Kidney epithelial cell (primary cell): ENCODE measurements around a stretch of chr6.

GRCh38 chr6:108557742-108558438 is 2.8 kb upstream of the FOXO3 start:
- RAMPAGE, long total RNA = no peak
- RRBS = 1% methylated on average over 28 of the region's 91 CpGs

- RAMPAGE, long total RNA = no peak
- RRBS = no CpG with 5 or more reads among the region's 7 CpGs
Measured at GRCh38 chr6:108582760-108583483, 22.2 kb downstream of the FOXO3 start.

- RAMPAGE, long total RNA = no peak
- RRBS = no CpG with 5 or more reads among the region's 9 CpGs
Measured at GRCh38 chr6:108589212-108590271, 28.8 kb downstream of the FOXO3 start.

- RAMPAGE, long total RNA = no peak
- RRBS = no CpG with 5 or more reads among the region's 1 CpG
Measured at GRCh38 chr6:108596707-108597168, 36.0 kb downstream of the FOXO3 start.

- RAMPAGE, long total RNA = no peak
- RRBS = no CpG with 5 or more reads among the region's 2 CpGs
Measured at GRCh38 chr6:108673374-108673910, 112.7 kb downstream of the FOXO3 start.

DNA sequence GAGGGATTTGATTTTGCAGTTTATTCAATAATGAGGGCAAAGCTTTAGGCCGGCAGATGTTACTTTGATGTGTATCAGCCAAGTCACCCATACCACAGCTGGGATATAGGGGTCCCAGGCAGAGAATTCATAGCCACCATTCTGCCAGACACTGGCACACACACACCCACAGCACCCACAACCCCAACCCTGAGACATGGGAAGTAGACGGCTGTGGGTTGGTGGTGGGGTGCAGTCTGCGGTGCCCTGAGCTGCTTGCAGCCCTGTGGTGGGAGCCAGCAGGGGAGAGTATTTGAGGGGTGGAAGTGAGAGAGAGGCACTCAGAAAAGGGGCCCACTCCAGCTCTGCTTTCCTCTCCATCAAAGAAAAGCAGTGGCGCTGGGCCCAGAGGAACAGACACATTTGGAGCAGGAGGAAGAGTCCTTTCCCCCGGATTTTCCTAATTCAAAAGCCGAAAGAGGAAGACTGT is 125.3 kb downstream of the FOXO3 start:
- RAMPAGE, long total RNA = no peak
- RRBS = no CpG with 5 or more reads among the region's 6 CpGs

DNA sequence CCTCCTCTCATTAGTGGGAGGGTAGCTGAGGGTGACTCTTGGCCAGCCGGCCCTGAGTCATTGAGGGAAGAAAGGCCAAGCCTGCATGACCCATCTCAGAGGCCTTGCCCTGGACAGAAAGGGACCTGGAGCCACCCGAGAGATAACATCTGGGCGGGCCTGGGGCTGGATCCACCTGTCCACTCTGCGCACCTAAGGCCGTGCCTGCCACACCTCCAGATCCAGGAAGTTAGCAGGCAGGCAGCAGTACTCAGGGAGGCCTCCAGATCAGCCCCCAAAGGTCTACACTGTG is 115.7 kb upstream of the ARMC2 start:
- RAMPAGE, long total RNA = no peak
- RRBS = no CpG with 5 or more reads among the region's 5 CpGs

DNA sequence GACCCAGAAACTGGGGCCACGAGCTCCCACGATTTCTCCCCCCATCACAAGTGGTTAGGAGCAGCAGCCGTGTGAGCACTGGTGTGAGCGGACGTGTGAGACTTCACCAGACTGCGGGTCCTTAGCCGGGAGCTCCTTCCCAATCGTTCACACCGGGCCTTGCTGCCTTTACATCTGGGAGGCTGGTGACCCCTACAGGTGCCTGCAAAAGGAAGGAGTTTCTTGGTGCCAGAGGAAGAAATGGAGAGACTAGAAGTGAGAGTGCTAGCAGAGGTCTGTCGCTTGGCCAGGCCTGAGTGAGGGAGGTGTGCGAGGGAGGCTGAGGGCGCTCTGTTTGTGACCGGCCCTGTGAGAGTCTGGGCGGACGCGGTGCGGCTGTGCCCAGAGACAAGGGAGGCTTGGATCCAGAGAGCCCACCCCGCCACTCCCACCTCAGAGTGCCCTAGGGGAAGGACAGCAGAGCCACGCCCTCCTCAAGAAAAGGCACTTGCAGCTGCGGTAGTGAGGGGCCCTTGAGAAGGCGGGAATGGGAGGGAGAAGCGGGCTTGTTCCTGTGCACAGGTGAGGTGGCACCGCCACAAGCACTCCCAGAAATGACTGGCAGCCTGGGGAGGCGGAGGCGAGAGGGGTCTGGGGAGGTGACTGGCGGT is 10.0 kb upstream of the ARMC2 start:
- RAMPAGE, long total RNA = no peak
- RRBS = no CpG with 5 or more reads among the region's 26 CpGs

DNA sequence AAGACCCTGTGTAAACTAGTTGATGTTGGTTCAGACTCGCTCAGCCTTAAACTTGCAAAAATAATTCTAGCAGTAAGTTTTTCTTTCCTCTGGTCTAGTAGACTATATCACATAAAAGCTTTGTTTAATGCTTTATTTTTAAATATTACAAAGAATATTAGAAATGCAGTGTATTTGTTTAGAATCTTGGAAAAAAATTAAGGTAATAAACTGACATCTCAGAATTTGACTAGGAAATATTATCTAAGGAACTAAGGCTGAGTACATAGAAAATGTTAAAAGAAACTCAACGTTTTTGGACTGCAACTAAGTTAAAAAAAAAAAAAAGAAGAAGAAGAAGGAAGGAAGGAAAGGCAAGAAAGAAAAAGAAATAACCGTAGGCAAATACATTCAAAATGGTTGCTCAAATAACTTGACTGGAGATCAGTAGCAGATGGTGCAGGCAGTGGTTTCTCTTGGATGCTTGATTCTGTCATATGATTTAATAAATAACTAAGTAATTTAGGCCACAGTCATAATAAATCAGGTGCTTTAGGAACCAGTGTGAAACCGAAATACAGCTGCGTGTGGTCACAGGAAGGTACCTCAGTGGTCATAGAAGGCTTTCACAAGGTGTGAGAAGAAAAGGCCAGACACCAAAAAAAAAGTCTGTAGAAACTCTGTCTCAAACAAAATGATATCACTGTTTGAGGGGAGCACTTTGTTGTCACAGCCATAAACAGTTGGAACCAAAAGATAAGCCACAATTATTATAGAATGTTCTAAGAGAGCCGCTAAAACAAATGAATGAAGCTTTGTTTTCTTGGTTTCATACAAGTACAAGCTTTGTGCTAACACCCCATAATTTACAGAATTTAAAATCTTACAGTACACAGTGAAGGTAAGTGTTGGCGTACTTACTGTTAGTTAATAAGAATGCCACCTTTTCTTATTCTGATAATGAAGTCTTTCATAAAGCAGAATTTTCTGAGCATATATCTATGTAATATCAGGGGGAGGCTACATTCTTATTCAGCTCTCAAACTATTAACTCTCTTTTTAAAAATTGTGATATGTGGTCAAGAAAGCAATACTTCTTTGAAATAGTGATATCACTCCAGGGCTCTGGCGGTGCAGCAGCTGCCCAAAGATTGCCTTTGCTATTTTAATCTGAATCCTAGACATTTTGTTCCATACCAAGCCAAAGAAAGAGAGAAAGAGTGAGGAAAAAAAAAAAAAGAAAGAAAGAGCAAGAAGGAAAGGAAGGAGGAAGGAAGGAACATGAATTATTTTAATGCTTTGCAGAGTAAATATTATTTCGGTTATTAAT is 56.6 kb downstream of the ARMC2 start:
- RAMPAGE, long total RNA = no peak
- RRBS = no CpG with 5 or more reads among the region's 9 CpGs

DNA sequence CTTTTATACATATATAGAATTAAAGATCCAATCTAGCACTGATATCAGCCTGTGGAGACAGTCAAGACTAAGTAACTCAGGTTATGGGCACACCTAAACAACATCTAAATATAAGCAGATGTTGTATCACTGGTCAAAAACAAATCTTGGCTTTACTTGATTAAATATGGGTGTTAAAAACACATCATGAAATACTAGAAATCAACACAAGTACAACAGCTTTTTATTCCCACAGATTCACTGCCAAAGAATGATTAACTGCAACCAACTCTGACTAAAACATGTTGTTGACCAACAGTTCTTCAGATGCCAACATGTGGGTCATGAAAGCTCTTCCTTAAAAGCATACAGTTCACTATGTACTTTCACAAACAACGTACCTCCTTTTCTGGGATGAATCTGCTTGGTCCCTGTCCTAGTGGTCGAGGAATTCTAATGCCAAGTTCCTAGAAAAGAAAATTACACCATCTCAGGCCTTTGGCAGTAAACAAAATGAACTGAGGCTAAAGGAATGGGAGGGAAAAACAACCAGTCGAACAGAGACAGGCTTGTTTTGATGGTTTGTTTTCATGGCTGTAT is 92.7 kb downstream of the SESN1 start:
- RAMPAGE, long total RNA = no peak
- RRBS = no CpG with 5 or more reads among the region's 3 CpGs

DNA sequence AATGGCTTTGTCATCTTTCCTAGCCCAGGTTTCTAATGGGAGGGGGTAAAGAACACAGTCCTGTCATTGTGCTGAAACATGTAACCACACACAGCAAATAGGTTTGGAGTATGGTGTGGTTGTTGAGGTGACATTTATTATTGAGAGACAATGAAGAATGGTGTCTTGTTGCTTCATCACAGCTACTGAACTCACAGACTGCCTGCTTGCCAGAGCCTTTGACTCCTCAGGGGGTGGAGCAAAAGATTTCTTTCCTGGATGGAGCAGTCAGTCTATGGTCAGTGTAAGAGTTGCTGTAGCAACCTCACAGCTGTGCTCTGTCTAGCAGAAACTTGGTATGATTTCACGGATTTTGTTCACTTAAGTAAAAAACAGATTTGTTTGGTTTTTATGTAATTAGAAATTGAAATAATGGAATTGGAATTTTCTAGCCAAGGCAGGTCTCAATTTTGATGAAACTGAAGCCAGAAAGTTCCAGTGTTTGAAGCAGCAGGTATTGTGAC is 70.3 kb downstream of the CEP57L1 start:
- RAMPAGE, long total RNA = no peak
- RRBS = no CpG with 5 or more reads among the region's 1 CpG

DNA sequence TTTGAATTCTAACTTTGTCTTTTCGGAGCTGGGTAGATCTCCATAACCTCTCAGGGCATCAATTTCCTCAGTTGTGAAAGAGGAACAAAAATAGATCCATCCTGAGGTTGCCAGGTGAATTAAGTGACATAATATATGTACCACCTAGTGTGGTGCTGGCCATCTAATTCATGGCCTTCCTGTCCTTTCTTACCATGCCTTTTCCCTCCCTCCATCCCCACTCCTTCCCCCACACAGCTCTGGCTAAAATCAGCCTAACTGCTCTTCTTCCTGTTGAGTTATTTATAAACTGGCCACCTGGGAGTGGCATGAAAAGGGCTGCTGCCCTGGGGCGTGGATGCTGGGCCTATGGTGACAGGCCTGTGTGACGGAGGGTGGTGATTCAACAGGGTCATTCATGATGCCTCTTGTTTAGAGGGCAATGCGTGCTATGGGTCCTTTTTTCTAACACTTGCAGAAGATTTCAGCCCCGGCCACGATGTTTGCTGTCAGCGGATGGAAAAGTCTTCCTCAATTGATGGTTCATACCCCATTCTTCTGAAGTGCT is 88.3 kb downstream of the CD164 start:
- RAMPAGE, long total RNA = no peak
- RRBS = no CpG with 5 or more reads among the region's 7 CpGs

DNA sequence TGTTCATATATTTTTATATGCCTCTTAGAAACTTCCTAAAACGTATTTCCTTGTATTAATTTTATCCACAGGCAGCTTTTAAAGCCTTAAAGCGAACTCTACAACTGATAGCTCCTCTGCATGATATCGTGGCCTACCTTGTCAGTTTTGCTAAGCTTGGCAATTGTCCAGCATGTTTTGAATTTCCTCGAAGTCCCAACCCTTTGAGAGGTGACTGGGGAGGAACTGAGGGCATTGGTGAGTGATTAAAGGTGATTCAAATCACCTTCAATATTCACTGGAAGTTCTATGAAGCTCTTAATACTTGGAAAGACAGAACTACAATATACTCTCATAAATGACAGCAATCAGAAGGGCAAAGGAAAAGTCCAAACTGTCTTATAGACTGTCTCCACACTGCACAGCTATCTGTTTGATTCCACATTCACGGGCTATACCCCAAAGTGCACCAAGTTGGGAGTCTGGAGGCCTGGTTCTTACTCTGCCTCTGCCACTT is 86.8 kb downstream of the CD164 start:
- RAMPAGE, long total RNA = no peak
- RRBS = no CpG with 5 or more reads among the region's 5 CpGs

DNA sequence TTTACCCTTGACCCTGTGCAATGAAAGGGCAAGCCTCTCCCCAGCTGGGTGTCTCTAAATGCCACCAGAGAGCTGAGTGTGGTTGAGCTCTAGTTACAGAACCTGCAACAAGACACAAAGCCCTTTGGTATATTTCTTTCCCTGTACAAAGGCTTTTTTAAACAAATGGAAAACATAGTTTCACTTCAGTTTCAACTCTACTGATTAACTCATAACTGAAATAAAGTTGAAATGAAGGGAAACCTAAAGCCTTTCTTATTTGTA is 65.2 kb downstream of the CD164 start:
- RAMPAGE, long total RNA = no peak

DNA sequence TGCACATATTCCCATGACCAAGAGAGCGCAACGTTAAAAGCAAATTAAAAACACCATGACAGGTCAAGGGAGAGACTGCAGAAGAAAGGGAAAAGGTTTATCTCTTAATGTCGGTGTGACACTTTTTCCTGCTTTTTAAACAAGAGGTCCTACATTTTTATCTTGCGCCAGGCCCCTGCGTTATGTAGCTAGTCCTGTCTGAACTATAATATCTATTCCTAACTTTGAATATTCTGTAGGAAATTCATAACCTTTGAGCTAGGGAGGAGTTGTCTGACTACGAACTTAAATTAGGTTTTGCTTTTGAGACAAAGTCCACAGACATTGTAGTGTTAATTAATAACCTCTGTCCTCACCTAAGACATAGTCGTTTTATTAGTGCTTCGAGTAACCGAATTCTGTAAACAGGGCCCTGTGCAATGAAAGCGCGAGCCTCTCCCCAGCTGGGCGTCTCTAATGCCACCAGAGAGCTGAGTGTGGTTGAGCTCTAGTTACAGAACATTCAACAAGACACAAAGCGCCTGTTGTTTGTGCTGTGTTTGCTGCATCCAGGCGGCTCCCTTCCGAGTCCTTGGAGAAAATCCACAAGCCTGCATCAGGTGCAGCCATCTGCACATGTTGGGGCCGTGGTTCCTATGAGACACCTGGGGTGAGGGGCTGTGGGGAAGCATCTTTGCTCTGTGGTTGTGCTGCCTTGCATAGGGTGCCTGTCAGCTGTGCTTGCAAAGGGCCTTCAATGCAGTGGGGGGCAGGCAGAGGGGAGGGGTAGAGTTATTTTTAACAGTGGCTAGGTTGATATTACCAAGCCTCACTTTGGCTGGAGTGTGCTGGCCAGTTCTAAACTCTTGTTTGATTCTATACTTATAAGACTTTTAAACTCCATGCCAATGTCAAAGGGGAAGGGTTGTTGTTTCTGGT is 63.9 kb downstream of the CD164 start:
- RAMPAGE, long total RNA = no peak
- RRBS = no CpG with 5 or more reads among the region's 16 CpGs

DNA sequence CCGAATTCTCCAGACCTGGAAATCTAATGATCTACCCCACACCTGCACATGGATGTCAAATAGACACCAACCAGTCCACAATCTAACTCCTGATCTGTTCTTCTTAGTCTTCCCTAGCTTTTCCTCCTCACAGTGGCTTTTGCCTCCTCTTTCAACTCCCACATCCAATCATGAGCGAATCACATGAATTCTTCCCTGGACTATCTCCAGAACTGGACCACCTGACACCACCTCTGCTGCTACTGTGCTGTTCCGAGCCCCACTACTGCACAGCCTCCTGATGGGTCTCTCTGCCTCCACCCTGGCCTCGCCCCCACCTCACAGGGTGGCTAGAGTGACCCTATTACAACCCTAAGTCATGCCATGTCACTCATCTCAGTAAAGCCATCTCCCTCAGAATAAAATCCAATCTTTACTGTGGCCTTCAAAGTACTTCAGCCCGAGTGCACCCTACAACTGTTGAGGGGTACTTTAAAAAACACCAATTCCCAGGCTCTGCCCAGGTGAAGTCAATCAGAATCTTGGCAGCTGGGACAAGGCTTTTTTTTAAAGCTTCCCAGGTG is 10.3 kb downstream of the ZBTB24 start:
- RAMPAGE, long total RNA = no peak
- RRBS = no CpG with 5 or more reads among the region's 5 CpGs

- RAMPAGE, long total RNA = no peak
- RRBS = no CpG with 5 or more reads among the region's 20 CpGs
Measured at GRCh38 chr6:109678520-109679851, 12.0 kb downstream of the AK9 start.

- RAMPAGE, long total RNA = no peak
- RRBS = no CpG with 5 or more reads among the region's 3 CpGs
Measured at GRCh38 chr6:109892999-109893344, 85.1 kb upstream of the GPR6 start.

DNA sequence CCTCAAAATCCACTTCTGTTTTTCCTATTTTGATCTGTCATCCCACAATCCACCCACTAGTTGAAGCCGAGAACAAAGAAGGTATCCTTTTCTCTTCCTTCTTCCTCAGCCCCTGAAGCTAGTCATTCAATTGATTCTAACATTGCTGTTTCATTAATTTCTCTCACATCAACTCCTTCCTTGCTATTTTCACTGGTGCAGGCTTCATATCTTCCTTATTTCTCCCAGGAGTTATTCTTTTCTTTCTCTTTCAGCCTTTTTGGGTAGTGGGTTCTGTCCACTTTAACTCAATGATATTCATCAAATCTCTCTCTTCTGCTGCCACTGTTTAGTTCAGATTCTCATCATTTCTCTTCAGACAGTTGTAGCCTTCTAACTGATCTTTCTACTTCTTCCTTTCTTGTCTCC is 2.2 kb downstream of the CDC40 start:
- RAMPAGE, long total RNA = no peak
- RRBS = no CpG with 5 or more reads among the region's 1 CpG

DNA sequence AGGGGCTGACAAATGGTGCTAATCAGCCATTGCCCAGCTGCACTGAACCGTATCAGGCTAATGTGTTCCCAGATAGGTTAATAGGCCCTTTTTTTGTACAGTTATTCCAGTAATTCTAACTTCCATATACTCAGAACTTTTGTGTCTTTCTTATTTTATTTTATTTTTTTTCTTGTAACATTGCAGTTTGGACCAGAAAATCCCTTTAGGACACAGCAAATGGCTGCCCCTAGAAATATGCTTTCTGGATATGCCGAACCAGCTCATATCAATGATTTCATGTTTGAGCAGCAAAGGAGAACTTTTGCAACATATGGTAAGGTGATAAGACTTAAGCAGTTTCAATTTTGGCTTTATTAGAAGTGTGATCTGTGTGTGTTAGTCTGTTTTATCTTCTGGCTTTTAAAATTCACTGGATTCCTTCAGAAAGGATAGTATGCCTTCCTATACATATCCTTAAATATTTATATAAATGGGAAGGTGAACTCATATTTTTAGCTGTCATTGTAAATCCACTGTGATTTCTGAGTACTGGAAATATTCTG is 21.2 kb downstream of the CDC40 start:
- RAMPAGE, long total RNA = no peak
- RRBS = no CpG with 5 or more reads among the region's 2 CpGs